Kidney (tissue), 2 donors: ENCODE results near the gene MGAT1.

GRCh38 chr5:180802650-180803545 is at the start of gene MGAT1:
Gene MGAT1, minus strand, starts transcription at chr5:180802806.
- PRO-cap: bidirectional peak, plus-strand start at chr5:180802959, minus-strand start at chr5:180802804
- RRBS: 3% methylated on average over 44 of the region's 72 CpGs

DNA sequence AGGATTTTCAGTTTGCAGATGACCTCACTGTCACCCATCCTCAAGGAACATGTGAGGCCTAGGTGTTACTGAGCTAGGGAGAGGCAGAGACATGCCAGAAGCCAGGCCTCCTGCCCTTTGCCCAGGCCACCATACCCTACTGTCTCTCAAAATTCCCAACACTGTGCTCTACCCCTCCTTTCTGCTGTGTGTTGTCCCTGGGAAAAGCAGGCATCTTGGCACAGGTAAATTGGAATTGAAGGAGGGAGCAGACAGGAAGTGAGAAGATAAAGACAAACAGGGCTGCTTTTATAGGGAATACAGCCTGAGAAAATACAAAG is 4.5 kb upstream of the MGAT1 start:
- PRO-cap: no peak

DNA sequence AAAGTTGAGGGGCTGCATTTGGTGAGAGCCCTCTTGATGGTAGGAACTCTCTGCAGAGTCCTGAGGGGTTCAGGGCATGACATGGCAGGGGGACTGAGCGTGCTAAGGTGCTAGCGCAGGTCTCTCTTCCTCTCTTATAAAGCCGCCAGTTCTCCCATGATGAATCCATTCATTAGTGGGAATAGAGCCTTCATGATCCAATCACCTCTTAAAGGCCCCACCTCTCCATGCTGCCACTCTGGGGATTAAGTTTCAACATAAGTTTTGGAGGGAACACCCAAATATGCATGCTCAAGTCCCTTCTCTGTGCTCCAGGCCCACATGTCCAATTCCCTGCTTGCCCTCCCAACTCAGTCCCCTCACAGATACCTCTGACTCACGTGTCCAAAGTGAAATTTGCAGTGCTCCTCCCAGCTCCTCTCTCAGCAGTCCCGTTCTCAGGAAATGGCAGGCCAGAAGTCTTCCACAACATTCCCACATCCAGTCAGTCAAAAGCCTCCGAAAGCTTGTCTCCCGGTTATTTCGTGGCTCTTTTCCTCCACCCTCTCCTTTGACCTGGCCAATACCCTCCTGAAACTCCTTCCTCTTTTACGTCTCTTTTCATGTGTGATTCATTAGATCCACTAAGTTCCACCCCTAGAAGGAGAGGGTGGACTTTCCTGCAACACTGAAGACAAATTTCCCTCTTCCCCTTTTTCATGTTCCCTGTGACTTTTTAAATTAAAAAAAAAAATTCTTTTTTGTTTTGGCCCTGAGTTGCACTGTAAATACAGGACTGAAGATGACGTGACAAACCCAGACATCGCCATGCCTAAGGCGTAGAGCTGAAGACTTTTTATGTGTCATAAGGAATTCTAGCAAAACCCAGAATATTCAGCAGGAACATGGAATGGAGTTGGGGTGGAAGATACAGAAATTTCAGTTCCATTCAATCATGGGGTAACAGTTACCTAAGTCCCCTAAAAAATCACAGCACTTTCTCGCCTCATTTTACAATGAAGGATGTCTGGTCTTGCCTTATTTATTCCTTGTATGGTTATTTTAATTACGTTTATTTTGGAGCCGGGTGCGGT is 12.8 kb upstream of the MGAT1 start:
- PRO-cap: bidirectional peak, plus-strand start at position 428 of the sequence, minus-strand start at position 430 of the sequence; bidirectional peak, plus-strand start at position 639 of the sequence, minus-strand start at position 549 of the sequence
- RRBS: no CpG with 5 or more reads among the region's 16 CpGs

- PRO-cap: no peak
- RRBS: no CpG with 5 or more reads among the region's 16 CpGs
Observed at GRCh38 chr5:180829015-180830060, 26.7 kb upstream of the MGAT1 start.

DNA sequence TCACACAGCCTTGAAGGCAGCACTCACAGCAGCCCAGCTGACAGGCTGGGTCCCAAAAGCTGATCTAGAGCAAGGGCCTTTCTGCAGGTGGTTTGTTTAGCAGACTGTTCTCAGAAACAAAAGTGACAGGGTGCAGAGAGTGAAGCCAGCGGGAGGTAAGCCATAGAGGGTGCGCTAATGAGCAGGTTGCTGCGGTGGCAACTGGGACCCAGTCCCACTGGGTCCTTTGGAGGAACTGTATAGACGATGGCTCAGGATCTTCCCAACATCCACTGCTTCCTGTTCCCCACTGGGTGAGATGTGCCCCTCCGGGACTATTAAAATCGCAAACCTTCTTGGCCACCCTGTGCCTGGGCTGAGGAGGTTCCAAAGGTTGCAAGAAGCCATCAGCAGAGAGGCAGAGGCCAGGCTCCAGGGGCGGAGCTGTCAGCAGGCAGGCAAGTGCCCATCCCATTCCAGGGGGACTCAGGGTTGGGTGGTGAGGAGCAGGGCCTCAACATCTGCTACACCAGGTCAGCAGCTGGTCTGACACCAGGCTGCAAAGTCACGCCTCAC is 2.1 kb downstream of the BTNL3 start:
- PRO-cap: no peak
- RRBS: no CpG with 5 or more reads among the region's 8 CpGs

- PRO-cap: no peak
- RRBS: no CpG with 5 or more reads among the region's 22 CpGs
Observed at GRCh38 chr5:181027653-181028443, 12.2 kb upstream of the BTNL9 start.

- PRO-cap: no peak
- RRBS: 6% methylated on average over 59 of the region's 92 CpGs
Observed at GRCh38 chr5:181059128-181059938, 19.3 kb downstream of the BTNL9 start.

GRCh38 chr5:181098199-181098573 is 32.8 kb downstream of the OR2V1 start:
- PRO-cap: no peak
- RRBS: no CpG with 5 or more reads among the region's 13 CpGs

GRCh38 chr5:181183969-181184502 is 21.0 kb downstream of the TRIM7 start:
- PRO-cap: bidirectional peak, plus-strand start at chr5:181184356, minus-strand start at chr5:181184231
- RRBS: 2% methylated on average over 10 of the region's 41 CpGs

- PRO-cap: bidirectional peak, plus-strand start at chr5:181223710, minus-strand start at chr5:181223650
- RRBS: no CpG with 5 or more reads among the region's 55 CpGs
Observed at GRCh38 chr5:181223417-181224414, 635 bp downstream of the TRIM41 start.

DNA sequence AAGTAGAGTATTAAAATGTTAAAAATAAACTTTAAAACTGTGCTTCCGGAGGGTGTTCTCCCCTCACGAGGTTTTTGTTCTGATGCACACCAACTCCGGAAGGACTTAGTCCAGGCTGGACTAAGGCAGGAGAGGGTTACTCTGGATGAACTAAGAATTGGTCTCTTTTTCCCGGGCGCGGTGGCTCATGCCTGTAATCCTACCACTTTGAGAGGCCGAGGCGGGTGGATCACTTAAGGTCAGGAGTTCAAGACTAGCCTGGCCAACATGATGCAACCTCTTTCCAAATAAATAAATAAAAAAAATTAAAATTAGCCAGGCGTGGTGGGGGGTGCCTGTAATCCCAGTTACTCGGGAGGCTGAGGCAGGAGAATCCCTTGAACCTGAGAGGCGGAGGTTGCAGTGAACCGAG is 623 bp upstream of the RACK1 start:
- PRO-cap: bidirectional peak, plus-strand start at position 108 of the sequence, minus-strand start outside the sequence
- RRBS: under 1% methylated on average over 4 of the region's 12 CpGs